T-cell (primary cell): ENCODE measurements around a stretch of chr7.

DNA sequence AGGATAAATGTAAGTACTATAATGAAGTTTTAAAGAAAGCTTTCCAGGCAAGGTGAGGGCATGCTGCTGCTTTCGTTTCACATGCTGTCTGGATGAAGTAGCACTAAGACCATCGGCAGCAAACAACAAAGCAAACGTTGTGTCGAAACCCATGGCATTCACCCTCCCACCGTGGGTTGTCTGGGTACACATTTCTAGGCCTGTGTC, 43.0 kb downstream of the PAXIP1 start:
- PRO-cap, 7 experiments: no peak in any of the 7 experiments

DNA sequence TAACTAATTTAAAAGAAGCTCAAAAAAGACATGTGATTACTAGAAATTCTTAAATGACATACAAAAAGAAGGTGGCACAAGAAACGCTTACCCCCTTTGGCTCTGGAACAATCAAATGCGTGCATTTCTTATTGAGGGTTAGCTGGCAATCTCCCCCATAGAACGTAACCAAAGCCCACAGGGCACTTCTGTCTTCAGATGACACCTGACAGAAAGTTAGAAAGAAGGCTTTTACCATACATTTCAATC, 19.9 kb downstream of the PAXIP1 start:
- PRO-cap, 7 experiments: no peak in any of the 7 experiments

DNA sequence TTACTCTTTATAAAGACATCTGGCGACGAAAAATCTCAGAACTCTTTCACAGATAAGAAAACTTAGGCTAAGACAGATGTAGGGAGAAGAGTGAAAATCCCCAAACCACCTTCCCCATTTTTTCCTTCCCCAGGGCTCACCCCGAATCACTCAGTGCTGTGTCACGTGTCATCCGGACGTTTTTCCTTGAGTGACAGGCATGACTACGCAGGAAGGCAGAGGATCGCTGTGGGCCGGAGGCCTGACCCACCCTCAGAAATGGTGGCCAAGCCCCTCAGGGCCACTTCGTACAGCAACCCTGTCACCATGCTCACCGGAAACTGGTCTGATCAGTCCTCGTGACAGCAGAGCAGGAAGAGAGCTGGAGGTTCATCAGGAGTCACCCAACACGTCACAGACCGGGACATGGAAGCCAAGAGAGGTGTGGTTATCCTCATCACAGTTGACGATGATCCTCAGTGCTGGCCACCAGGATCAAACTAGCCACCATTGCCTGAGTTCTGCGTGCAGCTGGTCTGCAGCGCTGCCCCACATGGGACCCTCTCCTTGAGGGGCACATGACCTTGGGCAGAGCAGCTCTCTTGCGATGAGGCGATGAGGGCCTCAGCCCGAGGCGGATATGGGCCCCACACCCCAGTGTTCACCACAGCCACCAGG, 99.4 kb upstream of the INSIG1 start:
- PRO-cap, 7 experiments: no peak in any of the 7 experiments

- PRO-cap, 7 experiments: peak in 4 of 7 experiments; most common plus-strand start chr7:155206345 (in 1); most common minus-strand start chr7:155206381 (in 3)
These were observed 91.2 kb upstream of the INSIG1 start for GRCh38 chr7:155206147-155207286.

GRCh38 chr7:155213764-155214312, 83.8 kb upstream of the INSIG1 start:
- PRO-cap, 7 experiments: no peak in any of the 7 experiments

DNA sequence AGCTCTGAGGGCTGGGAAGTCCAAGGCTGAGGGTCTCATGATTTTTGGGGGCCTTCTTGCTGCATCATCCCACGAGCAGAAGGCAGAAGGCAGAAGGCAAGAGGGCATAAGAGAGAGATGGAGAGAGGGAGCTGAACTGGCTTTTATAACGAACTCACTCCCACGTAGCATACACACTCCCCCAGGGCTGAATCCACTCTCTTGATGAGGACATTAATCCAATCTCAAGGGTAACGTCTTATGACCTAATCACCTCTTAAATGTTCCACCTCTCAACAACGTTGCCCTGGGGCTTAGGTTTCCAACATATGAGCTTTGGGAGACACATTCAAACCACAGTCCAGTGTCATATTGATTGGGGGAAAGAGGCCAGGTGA, 24.1 kb upstream of the INSIG1 start:
- PRO-cap, 7 experiments: peak in 2 of 7 experiments; most common minus-strand start position 91 of the sequence (in 2)

GRCh38 chr7:155449112-155449705, 8.7 kb upstream of the EN2 start:
- PRO-cap, 7 experiments: no peak in any of the 7 experiments

- PRO-cap, 7 experiments: no peak in any of the 7 experiments
These were observed 10.5 kb downstream of the EN2 start for GRCh38 chr7:155468244-155468968.

DNA sequence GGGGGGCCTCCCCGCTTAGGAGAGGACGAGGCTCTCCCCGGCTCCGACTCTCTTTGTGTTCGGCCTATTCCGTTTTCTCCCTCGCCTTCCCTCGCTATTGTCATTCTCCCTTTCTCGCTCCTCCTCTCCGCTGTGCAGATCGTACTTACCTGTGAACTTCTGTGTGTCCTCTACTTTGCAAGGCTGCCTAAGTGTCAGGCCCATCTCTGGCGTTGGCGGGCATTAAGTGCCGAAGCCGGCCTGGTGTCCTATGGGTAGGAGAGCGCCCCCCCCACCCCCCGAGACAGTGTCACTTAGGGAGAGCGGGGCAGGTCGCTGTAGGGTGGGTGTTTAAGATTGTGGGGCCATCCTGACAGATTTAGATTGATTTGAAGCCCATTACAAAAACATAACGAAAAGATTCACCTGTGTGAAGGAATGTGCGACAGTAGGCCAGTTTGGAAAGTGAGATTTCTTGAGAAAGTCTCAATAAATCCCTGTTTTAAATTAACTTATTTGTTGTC, 572 bp downstream of the RBM33 start:
- PRO-cap, 7 experiments: peak in 6 of 7 experiments; most common plus-strand start position 296 of the sequence (in 2); most common minus-strand start position 228 of the sequence (in 5)

- PRO-cap, 7 experiments: no peak in any of the 7 experiments
These were observed 25.2 kb downstream of the RBM33 start for GRCh38 chr7:155669480-155670203.

DNA sequence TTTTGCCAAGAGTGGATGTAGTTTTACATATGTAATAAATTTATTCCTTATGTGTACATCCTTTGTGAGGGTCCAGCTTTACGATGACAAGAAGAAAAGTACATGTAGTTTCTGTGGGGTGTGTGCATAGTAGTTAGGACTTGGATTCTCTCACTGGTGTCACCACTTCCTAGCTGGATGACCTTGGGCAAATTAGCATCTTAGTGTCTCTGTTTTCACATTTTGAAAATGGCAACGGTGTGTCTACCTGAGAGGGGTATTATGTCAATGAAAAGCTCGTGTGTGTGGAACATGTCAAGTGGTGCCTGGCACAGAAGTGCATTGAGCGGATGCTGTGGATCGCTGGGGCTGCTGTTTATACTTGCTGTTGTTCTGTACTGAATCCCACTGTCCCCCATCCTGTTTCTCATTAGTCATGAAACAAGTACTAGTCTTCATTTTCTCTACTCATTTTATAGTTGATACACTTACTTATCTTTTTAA, 26.0 kb downstream of the RBM33 start:
- PRO-cap, 7 experiments: peak in 2 of 7 experiments; most common plus-strand start position 279 of the sequence (in 2)

DNA sequence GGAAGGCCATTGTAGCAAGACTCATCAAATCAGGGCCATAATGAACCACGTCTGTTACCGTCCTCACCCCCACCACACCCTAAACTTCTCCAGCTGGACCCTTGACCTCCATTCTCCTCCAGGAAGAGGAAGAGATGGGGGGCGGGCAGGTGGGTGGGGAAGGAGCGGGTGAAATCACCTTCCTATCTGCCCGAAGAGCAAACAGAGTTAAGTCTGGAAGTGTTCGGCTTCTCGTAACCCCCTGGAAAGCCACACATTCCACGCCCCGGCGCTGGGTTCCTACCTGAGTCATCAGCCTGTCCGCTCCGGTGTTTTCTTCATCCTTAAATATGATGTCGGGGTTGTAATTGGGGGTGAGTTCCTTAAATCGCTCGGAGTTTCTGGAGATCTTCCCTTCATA, 723 bp downstream of the SHH start:
- PRO-cap, 7 experiments: no peak in any of the 7 experiments

GRCh38 chr7:155922245-155922706, 110.0 kb upstream of the SHH start:
- PRO-cap, 7 experiments: no peak in any of the 7 experiments

DNA sequence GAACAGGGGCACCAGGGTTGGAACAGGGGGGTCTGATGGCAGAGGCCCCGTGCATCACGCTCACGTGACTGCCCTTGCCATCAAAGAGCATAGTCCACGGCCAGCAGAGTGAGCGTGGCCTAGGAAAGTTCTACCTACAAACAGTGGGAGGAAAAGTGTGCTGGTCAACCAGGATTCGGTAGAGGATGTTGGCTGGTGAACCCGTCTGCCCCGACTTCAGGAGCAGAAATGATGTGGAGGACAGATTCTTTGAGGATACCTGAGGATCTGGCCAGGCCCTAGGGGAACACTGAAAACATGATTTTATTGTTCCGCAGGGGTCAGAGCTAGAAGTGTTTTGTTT, 138.7 kb upstream of the SHH start:
- PRO-cap, 7 experiments: no peak in any of the 7 experiments

- PRO-cap, 7 experiments: no peak in any of the 7 experiments
These were observed 141.4 kb upstream of the SHH start for GRCh38 chr7:155953664-155954103.

GRCh38 chr7:155960756-155961570, 148.7 kb upstream of the SHH start:
- PRO-cap, 7 experiments: no peak in any of the 7 experiments

GRCh38 chr7:156931935-156932596, 17.4 kb upstream of the NOM1 start:
- PRO-cap, 7 experiments: no peak in any of the 7 experiments

DNA sequence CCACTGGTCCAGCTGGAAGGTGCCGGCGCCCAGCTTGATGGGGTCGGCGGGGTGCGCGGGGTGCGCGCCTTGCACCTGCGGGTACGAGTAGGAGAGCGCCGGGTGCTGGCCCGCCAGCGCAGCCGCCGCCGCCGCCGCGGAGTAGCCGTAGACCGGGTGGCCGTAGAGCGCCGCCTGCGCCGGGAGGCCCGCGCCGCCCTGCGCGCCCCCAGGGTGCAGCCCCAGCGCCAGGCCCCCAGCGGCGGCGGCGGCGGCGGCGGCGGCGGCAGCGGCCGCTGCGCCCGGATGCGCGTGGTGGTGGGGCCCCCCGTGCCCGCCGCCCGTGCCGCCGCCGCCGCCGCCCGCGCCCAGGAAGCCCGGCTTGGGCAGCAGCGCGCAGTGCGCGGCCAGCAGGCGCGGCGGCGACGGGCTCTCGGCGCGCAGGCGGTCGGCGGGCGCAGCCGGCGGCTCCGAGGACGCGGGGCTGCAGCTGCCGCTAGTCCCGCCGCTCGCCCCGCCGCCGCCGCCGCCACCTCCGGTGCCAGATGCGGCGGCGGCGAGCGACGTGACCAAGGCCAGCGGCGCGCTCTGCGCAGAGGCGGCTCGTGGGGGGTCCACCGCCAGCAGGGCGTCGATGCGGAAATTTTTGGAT, 636 bp downstream of the MNX1 start:
- PRO-cap, 7 experiments: no peak in any of the 7 experiments

DNA sequence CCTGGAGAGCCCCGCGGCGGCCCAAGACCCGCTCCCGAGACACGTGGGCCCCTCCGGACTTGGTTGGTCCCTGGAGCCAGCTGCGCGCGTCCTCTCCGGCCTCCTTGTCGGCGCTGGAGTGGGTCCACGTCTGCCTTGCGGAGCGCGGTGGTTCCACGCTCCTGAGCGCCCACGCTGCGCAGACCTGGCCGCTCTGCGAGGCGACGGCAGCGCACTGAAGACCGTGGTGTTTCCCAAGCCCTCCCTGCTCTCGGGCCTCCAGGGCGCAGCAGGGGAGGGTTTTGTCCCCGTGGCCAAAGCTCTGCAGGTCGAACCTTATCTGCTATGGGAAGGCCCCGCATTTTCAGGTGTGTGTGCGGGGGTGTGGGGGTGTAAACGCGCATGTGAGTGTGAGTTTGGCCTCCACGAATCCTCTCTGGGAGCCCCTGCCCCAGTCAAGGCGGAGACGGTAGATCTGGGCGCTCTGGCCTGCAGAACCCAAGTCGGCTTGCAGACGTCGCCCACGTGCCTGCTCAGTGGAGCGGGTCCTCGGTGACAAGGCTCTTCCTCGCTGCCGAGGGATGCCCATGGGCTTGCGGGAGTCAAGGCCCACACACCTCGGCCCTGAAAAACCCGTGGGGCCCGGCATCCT, 613 bp upstream of the MNX1 start:
- PRO-cap, 7 experiments: no peak in any of the 7 experiments

DNA sequence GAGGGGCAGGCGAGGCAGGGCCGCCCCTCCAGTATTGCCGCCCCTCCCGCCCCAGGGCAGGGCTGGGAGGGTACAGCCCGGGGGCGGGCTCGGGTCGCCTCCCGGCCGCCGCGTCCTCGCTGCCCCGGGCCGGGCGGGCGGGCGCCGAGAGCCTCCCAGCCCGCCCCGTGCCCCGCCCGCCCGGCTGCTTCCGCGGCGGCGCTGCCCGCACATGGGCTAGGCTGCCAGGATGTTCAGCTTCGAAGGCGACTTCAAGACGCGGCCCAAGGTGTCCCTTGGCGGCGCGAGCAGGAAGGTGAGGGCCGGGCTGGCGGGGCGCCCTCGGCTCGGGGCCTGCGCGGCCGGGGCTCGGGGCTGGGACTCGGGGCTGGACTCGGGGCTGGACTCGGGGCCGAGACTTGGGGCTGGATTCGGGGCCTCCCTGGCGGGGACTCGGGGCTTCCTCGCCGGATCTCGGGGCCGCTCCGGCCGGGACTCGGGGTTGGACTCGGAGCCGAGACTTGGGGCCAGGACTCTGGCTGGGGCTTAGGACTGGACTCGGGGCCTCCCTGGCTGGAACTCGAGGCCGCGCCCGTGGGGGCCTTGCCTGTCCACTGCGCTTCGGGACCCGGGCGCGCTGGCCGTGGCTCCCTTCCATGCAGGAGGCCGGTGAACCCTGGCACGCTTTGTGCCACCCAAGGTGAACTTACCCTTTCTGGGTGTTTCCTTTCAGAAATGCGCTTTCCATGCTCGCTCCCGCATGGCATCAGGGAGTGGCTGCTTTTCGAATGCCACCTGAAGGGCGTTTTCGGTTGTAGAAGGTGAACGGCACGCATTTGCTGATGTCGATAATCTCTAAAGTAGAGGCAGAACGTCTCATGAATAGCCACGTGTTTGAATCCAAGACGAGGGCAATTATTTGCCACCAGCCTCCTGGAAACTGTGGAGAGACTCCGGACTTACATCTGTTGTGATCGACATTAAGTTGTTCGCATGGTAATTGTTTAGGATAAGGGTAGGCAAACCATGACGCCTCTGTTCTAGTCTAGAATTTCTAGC, 637 bp downstream of the UBE3C start:
- PRO-cap, 7 experiments: peak in 6 of 7 experiments; most common plus-strand start position 208 of the sequence (in 4); most common minus-strand start position 126 of the sequence (in 3)